ENCODE measurements around a stretch of chr17.

DNA sequence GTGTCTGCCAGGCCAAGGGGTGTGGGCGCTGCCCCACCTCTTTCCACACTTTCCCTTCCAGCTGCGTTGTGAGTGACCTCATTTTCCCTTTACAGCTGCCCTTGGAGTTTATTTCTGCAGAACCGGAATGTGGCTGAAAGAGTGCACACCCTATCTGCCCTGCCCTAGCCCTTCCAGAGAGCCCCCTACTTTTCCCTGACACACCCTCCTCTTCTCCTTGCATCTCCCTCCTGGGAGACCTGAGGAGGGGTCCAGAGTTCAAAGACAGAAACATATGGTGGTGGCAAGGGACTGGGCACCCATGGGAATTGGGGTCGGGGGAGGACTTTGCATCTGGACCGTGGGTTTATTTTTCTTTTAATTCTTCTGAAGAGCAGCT lies 20.9 kb downstream of the MRC2 start:
- RRBS: no CpG with 5 or more reads among the region's 5 CpGs

DNA sequence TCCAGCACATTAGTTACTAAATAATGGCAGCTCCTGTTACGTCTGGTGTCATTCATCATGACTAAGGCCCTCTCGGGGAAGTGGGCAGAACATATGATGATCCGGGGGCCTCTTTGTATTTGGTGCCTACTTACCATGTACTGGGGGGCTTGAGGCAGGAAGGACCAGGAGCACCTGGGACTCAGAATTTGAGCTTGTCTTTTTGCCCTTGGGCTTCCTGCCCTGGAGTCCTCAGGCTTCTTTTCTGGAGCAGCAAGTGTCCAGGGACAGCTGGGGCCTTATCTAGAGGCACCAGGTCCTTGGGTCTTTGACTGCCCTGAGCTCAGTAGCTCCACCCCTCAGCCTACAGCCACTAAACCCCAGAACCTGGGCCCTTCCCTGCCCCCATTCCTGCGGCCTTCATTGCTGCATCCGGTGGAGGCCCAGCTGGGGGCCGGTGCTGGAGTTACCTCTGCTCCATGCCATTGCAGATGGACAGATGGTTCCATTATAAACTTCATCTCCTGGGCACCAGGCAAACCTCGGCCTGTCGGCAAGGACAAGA lies 54.0 kb downstream of the MRC2 start:
- RRBS: no CpG with 5 or more reads among the region's 8 CpGs

- RRBS: no CpG with 5 or more reads among the region's 19 CpGs
Observed at GRCh38 chr17:63421919-63422990, 23.9 kb downstream of the CYB561 start.

DNA sequence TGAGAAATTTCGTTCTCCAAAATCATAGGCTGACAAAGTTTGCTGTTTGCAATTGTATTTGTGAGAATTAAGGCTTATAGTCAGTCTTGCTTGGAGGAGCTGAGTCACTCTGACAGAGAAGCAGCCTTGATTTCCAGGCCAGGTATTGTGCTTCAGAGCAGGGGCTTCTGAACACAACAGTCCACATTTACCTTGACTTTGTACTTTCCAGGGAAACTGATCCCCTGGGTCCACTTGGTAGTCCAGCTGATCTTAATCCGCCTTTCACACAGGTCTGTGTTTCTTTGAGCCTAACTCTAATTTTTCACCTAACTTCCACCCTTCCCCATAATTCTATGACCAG lies 3.2 kb upstream of the TACO1 start:
- RRBS: no CpG with 5 or more reads among the region's 2 CpGs

- RRBS: no CpG with 5 or more reads among the region's 1 CpG
Observed at GRCh38 chr17:63598313-63598874, 2.3 kb upstream of the TACO1 start.

GRCh38 chr17:63626558-63627205 lies 4.5 kb downstream of the MAP3K3 start:
- RRBS: no CpG with 5 or more reads among the region's 4 CpGs

DNA sequence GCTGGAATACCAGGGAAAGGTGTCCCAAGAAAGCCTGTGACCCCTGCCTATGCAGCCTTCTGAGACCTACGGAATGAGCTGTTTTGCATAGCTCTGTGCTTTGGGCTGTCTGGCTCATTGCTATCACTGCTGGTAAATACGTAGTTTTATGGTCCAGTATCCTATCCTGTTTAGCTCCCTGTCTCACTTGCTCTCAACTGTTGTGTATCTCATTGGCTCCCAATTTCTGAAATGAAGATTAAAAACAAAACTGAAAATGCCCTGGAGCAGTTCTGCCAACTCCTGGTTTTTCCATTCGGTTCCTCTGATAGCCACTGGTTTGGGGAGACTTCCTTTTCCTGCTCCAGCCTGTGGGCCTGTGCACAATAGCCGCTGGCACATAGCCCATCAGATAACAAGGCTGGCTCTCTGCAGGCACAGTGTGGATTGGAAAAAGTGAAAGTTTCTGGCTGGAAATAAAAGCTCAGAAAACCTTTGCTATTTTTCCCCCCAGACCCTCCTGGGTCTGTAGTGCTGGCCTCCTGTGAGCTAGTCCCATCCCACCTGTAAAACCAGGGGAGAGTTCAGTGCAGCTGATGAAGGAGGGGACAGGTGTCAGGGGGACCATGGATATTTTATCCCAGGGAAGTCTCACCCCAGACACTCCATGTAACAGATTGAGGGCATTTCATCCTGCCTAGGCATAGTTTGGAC lies 24.0 kb downstream of the LIMD2 start:
- RRBS: no CpG with 5 or more reads among the region's 4 CpGs

DNA sequence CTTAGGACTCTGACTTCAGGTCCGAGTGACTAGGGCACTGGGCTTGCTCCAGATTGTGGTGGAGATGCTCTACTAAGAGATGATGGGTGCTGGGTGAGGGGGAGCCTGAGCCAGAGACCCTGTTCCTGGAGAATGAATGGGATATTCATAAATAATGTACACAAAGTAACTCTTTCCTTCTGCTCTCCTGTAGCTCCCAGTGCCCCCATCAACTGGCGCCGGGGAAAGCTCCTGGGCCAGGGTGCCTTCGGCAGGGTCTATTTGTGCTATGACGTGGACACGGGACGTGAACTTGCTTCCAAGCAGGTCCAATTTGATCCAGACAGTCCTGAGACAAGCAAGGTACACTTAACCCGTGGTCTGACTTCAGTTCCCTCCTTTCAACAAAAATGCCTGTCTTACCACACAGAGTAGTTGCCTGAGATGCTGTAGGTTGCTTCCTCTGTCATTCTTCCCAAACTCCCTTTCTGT lies 9.8 kb downstream of the LIMD2 start:
- RRBS: no CpG with 5 or more reads among the region's 8 CpGs

- RRBS: no CpG with 5 or more reads among the region's 15 CpGs
Observed at GRCh38 chr17:63695240-63696224, 4.4 kb downstream of the LIMD2 start.

- RRBS: no CpG with 5 or more reads among the region's 7 CpGs
Observed at GRCh38 chr17:63696983-63697394, 2.9 kb downstream of the LIMD2 start.

DNA sequence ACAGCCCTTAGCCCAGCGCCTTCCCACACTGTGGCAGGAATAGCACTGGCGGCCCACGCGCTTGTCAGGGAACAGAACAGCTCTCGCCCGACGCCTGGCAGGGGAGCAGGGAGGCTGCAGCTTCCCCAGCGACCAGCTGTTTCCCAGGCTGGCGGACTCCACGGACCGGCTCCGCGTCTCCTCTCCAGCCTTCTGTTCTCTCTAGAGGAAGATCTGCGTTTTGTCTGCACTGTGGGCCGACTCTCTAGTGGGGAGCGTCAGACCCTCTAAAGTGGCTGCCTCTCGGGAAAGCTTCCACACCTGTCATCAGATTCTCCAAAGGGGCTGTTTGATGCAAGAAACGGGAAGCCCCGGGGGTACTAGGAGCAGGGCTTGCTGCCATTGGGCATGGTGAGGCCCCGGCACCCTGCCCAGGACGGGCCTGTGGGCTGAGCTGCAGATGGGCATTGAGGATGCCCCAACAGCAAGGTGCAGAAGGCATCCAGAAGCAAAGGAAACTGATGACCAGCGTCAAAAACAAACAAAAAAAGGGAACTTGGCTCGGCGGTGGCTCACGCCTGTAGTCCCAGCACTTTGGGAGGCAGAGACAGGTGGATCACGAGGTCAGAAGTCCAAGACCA lies 1.4 kb upstream of the LIMD2 start:
- RRBS: 84% methylated on average over 2 of the region's 26 CpGs

- RRBS: no CpG with 5 or more reads among the region's 4 CpGs
Observed at GRCh38 chr17:63746333-63747219, 5.0 kb upstream of the STRADA start.

DNA sequence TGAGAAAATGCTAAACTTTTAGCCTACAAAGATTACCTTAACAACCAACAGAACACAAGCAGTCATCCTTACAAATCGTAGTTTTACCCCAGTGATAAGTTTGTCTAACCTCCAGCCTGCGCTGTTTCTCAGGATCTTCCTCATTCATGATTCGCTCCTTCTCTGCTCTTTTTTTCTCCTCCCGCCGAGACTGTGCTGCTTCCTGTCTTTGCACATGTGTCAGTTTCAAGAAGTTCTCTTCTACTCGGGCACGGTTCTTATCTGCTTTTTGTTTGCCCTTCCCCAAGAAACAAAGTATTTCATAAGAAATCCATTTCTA lies 10.2 kb upstream of the STRADA start:
- RRBS: no CpG with 5 or more reads among the region's 7 CpGs

DNA sequence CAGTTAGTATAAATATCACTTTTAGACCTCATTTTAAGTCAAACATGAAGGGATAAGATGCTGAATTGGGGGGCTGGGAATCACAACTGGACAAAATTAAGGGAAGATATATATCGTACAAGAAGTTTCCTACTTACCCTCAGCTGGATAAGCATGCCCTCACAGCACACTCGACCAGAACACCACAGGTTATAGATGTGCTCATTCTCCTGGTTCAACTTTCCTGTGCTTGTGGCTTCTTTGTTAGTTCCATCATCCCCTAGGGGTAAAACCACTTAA lies 12.4 kb downstream of the CCDC47 start:
- RRBS: no CpG with 5 or more reads among the region's 2 CpGs

DNA sequence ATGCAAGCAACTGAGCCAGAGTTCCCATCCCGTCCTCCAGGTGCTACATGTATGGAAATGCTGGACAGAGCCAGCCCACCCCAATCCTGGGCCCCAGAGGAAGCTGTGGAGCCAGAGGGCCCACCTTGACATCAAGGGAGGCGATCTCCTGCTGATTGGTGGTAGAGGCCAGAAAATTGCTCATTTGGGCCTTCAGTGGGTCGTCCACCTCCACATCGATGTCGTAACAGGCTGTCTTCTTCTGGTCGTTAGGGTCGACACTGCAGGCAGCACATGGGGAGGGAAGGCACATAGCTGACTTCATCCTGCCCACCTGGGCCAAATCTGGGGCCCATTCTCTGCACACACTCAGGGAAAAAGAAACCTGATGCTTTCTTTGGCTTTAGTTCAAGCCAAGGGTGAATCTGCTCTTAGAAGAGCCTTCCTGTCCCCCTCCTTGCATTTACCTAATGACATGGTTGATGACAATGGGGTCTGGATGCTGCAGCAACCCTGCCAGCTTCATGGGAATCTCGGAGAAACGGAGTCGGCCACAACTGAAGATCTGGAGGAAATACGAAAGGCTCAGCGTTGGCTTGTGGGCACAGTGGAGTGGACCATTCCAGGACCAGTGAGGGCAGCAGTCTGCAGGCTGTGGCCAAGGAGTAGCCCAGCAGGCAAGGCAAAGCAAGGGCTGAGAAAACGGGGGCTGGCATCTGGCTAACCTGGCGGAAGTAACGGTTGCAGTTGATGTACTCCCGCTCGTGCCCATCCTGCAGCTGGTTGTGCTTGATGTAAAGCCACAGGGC lies 6.2 kb upstream of the FTSJ3 start:
- RRBS: no CpG with 5 or more reads among the region's 17 CpGs

DNA sequence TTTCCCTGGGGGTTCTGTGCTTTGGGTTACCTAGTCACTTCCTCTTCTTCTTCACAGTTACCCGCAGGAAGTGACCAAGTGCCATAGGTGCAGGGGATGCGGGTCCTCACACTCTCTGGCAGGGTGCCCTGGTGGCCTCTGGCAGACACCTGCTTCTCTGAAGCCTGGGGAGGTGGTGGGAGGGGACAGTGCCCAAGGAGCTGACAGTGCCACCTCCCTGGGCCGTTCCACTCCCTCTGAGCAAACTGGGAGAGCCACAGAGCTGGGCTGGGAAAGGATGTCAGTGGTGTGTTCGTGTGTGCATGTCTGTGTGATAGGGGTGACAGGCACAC lies 18.2 kb downstream of the SCN4A start:
- RRBS: no CpG with 5 or more reads among the region's 4 CpGs

DNA sequence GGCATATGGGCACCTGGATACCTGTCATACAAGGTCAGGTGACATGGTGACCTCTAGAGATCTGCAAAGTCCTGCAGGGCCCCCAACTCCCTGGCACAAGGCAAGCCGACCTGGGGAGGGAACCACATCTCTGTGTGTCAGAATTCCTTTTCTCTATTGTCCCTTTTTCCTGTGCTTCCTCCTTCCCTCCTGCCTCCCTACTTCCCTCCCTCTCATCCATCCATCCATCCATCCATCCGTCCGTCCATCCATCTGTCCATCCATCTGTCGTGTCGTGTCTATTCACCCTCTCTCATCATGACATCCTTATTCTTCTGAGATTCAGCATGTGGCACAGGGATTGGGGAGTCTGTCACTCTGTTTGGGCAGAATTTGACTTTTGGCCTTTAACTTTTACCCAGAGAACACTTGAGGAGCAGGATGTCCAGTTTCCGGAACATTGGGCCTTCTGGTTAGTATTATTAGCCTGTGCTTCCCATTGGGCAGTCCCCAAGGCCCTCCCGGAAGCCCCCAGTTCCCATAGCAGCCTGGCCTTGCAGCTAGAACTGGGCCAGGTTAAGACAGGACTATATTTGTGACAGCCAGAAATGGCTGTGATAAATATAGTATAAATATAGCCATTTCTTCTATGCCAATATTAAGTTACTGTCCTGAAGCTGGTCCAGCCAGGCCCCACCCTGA lies 9.7 kb downstream of the SCN4A start:
- RRBS: 92% methylated on average over 2 of the region's 7 CpGs

GRCh38 chr17:63983242-63983815 lies 10.6 kb upstream of the SCN4A start:
- RRBS: 86% methylated on average over 2 of the region's 8 CpGs

DNA sequence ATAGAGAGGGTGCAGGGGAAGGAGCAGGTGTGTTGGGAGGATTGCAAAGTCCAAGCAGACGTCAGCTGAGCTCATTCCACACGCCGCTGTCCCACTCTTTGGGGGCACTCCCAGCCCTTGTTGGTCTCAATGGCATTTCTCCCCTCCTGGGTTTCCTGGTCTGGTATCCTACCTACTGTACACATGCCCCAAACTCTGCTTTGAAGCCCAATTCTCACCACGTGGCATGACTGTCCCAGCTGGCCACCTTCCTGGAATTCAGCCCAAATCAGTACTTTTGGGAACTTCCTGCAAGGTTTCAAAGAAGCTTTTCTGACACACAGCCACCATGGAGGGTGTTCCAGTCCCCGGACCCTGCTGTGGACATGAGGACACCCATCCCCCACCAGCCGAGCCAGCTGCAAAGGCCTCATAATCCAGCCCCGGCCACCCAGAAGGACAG lies 18.2 kb upstream of the ICAM2 start:
- RRBS: no CpG with 5 or more reads among the region's 7 CpGs

DNA sequence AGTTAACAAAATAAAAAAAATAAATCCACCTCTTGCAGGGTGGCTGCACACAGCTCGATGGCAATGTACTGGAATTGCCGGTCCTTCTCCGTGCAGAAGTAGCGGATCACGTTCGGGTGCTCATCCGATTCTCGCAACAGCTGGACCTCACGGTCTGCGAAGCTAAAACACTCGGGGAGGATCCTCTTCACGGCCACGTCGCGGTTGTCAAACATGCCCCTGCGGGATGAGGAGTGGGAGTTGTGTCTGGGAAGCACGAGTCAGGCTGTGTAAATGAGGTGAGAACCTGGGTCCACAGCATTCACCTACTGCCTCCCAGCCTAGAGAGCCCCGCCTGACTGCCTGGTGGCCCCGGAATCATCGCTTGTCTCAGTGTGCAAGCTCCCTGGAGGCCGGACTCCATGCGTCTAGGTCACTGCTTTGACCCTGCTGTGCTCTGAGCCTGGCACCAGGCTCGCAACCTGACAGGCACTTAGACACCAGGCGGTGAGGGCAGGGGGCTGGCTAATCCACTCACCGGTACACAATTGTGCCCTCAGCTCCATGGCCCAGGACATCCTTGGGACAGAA lies 33.9 kb upstream of the ICAM2 start:
- RRBS: no CpG with 5 or more reads among the region's 25 CpGs

Data from BE2C (cell line).